A375 (cell line): ENCODE data around the genes AEBP2, LDHB, KCNJ8, ABCC9 and C2CD5.

GRCh38 chr12:19439403-19440103 lies at the start of gene AEBP2:
AEBP2 (plus strand) TSS chr12:19439492.
- RAMPAGE, long total RNA, result no peak

DNA sequence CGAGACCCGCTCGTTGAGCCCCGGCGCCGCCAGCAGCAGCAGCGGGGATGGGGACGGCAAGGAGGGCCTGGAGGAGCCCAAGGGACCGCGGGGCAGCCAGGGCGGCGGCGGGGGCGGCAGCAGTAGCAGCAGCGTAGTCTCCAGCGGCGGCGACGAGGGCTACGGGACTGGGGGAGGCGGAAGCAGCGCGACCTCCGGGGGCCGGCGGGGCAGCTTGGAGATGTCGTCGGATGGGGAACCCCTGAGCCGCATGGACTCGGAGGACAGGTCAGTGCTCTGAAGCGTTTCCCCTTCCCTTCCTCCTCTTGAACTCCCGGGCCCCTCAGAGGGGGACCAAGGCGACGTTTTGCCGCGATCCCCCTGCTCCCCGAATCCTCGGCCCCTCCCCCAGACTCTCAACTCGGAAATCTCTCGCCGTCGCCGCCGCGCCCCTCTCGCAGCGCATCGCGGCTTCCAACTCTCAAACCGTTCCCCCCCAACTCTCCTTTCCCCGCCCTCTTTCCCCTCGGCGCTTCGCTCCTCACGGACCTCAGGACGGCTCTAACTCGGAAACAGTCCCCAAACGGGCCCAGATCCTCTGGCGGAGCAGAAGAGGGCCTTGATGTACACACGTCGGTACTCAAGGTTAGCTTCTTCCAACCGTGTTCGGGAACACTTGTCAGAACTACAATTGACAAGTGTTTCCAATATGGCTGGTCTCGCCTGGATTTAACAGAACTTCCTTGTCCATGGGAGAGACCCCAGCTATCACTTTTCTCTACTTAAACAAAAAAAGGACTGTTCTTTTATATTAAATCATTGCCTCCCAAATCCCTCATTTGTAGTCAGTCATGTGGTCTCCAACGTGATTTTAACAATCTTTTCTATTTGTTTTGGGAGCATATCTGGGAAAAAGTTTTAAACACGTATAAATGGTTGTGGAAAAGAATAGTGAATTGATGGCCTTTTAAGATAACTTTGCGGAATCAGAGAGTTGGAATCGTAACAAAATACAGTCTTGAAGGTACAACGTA lies 1.1 kb downstream of the AEBP2 start:
- RAMPAGE, long total RNA, result no peak

DNA sequence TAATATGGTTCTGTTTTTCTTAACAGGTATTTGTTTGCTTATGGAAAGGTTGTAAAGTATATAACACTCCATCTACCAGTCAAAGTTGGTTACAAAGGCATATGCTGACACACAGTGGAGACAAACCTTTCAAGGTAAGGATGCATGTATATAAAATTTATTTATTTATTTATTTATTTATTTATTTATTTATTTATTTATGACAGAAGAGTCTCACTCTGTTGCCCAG lies 33.8 kb downstream of the AEBP2 start:
- RAMPAGE, long total RNA, result no peak

DNA sequence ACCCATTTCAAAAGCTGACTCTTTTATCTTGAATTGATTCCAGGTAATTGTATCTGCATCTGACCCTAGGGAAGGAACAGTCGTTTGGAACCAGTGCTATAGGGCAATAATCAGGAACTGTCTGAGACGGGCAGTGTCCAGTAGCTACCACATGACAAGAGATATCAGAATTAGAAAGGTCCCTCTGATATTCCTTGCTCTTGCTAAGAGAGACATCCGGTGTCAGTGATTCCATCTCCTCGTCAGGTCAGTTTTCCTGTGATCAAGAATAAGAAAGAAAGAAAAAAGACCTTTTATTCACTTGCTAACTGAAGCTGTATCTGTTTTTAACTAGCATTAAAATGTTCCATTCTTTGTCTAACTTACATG lies 47.7 kb upstream of the PDE3A start:
- RAMPAGE, long total RNA, result no peak

- RAMPAGE, long total RNA, result no peak
Measured at GRCh38 chr12:20413179-20413977, 45.0 kb downstream of the PDE3A start.

DNA sequence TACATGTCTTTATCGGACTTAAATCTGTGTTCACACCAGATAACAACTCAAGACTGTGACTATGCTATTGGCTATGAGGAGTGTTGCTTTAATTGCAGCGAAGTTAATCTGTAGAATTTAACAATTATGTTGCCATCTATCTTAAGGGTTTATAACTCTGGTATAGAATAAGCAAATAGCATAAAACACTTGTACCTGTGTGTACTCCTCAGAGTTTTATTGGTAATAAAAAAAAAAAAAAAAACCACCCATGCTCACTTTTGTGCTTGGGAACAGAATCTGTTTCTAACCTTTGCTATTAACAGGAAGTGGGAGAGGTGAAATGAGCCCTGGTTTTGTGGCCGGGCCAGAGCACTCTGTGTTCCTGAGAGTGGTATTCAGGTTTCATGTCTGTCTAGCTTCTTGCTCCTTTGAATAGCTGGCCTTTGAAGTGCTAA lies 53.1 kb downstream of the PDE3A start:
- RAMPAGE, long total RNA, result no peak

GRCh38 chr12:21657233-21658152 lies at the start of gene LDHB:
LDHB (minus strand) TSS chr12:21657842.
- RAMPAGE, long total RNA, result start-site peak on the minus strand at chr12:21657806-21657825, 541 and 31 reads in 2 replicates

DNA sequence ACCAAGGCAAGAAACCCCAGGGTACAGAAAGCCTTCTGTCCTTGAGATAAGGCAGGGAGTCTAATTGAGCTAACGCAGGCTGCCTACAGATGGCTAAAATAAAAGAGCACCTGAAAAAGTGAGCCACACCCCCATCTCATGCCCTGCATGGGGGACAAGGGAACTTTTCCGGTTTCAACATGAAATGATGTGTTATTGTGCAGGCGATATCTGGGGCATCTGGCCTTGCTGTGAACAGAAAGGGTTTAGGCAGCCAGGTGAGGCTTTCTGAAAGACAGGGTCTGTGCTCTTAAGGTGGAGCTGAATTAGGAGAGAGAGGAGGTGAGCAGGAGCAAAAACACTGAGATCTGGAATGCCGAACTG lies 20.0 kb upstream of the LDHB start:
- RAMPAGE, long total RNA, result no peak

- RAMPAGE, long total RNA, result no peak
Measured at GRCh38 chr12:21774298-21775299, at the start of gene KCNJ8. KCNJ8 (minus strand) TSS chr12:21774706.

GRCh38 chr12:21775354-21776021 lies 982 bp upstream of the KCNJ8 start:
- RAMPAGE, long total RNA, result no peak

DNA sequence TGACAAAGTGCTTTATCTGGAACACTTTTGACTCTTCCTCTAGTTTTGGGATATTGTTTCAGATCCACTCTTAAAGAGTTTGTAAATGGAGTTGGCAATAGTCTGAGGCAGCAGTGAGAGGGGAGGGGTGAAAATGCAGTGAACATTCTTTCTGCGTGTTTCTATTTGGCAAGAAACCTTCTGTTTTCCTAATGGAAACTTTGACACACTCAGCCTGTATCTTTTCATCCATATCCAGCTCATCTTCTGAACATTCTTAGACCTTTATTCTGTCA lies 57.3 kb upstream of the KCNJ8 start:
- RAMPAGE, long total RNA, result no peak

- RAMPAGE, long total RNA, result no peak
Measured at GRCh38 chr12:21940510-21941584, at the start of gene ABCC9. ABCC9 (minus strand) TSS chr12:21941426.

DNA sequence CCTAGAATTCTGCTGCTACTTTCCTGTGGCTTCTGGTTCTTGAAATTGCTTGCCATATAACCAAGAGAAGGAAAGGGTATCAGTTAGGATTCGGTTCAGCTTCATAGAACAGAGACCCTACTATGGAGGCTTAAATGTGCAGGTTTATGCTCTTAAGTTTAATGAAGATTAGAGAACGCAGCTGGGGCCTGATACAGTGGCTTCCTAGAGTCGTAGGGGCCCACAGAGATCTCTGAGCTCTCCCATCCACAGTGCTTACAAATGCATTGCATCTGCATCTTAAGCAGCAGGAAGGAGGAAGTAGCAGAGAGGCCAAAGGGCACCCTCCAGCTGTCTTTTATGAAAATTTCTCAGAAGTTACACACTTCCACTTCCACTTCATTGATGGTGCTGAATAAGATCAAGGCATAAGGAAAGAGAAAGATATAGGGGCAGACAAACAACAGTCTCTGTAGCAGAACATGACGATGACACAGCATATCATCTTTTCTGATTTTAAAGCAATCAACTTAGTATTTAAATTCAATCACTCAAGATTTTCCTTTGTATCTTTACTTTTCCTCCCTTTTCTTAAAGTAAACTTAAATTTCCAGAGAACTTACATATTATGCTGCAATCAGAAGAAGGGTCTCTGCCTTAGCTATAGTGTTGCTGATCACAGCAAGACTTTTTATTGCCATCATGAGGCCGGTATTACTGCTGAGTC lies 51.6 kb upstream of the ABCC9 start:
- RAMPAGE, long total RNA, result no peak

GRCh38 chr12:22332873-22333733 lies 1.4 kb downstream of the ST8SIA1 start:
- RAMPAGE, long total RNA, result no peak

DNA sequence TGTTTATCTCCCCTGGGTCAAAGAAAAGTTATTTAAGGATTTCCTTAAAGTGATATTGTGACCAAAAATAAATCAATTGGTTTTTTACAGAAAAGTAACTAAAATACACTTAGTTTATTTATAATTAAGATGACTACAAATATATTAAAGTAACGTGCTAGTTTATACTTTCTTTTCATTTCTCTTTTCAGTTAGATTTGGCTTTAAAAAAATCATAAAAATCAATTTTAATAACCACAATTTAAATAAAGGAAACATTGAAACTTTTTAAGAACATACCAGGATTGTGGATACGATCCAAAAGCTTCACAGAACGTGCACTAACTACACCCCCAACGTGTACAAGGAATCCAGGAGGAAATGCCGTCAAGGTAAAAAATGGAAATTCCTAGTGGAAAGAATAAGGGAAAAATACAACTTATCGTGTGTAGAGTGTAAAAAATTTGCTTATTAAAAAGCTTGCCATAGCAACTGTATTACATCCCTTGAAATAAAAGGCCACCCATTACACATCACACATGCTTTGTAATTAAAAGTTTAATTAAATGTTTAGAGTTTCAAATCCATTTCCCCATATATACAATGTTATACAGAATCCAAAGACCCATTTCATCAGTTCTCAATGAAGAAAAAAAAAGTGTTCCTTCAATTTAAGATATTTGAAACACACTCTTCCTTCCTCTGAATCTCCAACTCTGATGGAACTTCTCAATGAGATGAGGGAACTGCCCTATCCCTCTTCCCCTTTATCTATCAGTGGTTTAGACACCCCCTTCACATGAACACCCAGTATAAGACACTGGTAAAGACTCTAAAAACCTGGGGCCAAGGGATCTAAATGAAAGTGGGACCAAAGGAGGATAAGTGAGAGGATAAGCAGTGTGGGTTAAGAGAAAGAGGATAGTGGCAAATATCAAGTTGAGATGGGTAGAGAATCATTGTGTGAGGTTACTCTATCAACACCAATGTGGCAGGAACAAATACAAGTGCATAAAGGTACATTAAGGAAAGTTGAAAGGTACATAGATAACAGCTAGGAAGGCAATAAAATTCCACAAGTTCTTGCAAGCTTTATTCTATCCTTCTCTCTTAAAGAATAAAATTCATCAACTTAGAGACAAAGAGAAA lies 37.5 kb downstream of the C2CD5 start:
- RAMPAGE, long total RNA, result no peak

- RAMPAGE, long total RNA, result no peak
Measured at GRCh38 chr12:22544094-22544975, at the start of gene C2CD5. C2CD5 (minus strand) TSS chr12:22544542.

DNA sequence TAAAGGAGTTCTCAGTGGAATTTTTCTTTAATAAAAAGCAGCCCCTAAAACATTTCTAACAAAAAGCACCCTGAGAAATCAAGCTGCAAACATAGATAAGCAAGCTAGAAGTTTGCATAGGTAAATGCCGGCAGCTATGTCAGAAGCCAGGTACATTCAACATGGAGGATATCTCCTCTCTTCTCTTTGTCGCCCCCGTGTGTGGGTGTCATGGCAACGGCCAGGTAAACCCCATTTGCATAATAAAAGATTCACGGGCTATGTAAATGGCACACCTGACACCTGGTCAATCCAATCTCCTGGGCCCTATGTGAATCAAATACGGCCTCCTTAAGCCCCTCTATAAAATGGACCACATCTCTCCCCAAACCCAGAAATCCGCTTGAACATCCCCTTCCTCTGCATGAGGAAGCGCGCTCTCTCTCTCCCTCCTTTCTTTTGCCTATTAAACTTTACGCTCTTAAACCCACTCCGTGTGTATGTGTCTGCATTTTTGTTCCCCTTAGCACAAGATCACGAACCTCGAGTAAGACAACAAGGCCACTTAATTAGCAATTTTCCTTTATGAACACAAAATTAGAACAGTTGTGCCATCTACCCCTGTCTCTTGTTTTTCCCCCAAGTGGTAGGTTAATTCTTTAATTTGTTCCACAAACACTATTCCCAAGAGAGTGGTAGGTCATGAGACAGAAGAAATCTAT lies 363.7 kb downstream of the SOX5 start:
- RAMPAGE, long total RNA, result no peak

DNA sequence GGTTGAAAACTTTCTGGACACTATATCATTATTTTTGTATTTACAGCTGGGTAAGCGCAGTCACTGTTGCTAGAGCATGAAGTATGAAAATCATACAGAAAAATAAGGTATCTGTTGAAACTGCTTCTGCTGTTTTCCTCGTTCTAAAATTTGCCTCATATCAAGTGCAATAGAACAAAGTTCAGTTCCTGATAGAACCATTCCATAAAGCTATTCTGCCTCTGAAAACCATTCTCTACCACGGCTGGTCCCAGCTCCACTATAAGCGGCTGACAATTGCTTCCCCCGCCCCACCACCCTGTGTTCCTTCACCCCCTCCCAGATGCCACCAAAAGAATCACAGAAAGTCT lies 413.3 kb downstream of the BCAT1 start:
- RAMPAGE, long total RNA, result no peak

GRCh38 chr12:24814384-24814703 lies 134.6 kb downstream of the BCAT1 start:
- RAMPAGE, long total RNA, result no peak

DNA sequence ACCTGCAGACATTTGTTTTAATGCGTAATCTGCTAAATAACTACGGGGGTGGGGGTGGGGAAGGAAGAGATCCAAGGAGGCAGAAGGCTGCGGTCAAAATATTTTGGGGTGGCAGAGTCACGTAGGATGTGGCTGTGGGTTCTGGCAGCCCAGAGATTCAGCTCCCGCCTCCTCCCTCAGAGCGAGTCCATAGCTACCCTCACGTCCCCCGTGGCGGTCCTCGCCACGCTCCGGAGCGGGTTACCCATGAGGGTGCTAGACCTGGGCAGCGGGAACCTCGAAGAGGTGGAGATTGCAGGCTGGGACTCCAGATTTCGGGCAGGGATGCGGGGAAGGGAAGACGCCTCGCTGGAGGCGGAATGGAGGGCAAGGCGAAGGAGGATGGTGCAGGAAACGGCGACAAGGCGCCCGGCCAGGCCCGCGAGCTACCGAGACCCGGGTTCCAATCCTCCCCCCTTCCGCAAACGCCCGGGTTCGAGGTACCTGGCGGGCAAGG lies 46.4 kb downstream of the BCAT1 start:
- RAMPAGE, long total RNA, result no peak